Metastatic Liver Carcinoma in the Lung (tissue), 2 donors: ENCODE measurements around the gene SNX10.

- PRO-cap, 2 experiments = peak in 2 of 2 experiments; most common plus-strand start chr7:26291919 (in 2); most common minus-strand start chr7:26291761 (in 1)
Observed at GRCh38 chr7:26291415-26292774, at the start of gene SNX10. Gene SNX10 (plus strand): TSS chr7:26291862.

- PRO-cap, 2 experiments = peak in 1 of 2 experiments; most common plus-strand start chr7:26367512 (in 1); most common minus-strand start chr7:26367273 (in 1)
Observed at GRCh38 chr7:26367087-26367846, 75.6 kb downstream of the SNX10 start.

DNA sequence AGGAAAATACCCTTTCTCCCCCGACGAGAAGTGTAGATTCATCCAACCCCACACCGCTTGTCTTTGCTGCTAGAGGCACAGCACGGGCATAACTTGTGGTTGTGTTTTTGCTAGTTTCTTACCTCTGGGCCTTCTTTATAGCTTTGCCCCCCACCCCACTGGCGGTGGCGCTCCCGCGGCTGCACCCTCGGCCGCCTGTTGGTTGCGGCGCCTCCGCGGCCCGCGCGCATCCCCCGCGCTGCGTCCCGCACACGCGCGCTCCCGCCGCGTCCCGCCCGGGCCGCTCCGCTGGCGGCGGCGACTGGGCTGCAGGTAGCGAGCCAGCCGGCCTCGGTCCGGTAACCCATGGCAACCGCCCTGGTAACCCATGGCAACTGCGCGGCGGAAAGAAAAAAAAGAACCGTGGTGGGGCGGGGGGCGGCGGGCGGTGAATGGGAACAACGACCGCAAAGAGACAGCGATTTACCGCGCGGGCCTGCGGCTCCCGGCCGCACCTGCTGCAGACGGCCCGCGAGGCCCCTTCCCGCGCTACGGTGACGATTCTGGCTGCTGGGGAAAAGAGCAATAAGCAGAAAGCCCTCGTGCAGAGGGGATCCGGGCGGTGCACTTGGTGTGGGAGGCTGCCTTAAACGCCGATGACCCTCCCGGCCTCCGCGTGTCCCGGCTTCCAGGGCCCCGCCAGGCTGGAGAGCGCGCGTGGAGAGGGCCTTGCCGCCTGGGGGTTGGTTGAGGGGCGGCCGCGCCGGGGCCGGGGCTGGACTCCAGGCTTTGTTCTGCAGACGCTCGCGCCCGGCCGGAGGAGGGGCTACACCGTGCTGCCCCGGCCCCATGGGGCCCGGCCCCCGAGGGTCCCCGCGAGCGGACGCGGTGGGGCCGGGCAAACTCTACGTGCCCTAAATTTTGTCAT lies 84.6 kb downstream of the SNX10 start:
- PRO-cap, 2 experiments = no peak in any of the 2 experiments

DNA sequence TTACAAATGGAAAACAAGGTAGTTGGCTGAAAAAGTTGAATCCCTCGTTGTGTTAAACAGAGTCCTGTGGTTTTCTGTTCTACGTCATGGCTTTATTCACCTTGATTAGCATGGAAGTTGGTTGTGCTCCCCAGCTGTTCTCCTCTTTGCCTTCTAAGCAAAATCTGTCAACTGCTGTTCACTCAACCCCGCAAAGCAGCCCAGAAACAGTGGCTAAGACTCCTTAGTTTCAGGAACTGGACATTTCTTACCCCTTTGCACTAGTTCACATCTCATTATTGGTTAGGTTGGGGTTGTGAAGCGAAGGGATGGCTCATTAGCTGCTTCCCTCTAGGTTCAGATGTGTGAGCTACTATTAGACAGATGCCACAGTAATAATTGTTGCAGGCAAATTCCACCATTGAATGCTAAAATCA lies 129.1 kb downstream of the SNX10 start:
- PRO-cap, 2 experiments = no peak in any of the 2 experiments

DNA sequence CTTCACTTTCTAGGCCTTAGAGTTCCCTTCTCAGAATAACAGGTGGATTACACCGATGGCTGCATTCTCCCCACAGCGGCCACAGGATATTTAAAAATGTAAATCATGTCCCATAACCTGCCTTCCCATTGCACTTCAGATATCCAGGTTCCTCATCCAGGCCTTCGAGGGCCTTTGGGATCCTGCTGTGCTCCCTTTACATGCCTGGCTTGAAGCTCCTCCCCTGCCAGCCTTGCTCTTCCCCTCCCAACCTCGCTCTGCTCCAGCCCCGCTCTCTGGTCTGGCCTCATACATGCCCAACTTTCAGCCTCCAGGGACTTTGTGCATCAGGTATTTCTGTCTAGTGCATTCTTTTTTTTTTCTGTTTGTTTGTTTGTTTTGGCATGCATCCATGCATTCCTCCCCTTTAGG lies 160.3 kb downstream of the SNX10 start:
- PRO-cap, 2 experiments = no peak in any of the 2 experiments

DNA sequence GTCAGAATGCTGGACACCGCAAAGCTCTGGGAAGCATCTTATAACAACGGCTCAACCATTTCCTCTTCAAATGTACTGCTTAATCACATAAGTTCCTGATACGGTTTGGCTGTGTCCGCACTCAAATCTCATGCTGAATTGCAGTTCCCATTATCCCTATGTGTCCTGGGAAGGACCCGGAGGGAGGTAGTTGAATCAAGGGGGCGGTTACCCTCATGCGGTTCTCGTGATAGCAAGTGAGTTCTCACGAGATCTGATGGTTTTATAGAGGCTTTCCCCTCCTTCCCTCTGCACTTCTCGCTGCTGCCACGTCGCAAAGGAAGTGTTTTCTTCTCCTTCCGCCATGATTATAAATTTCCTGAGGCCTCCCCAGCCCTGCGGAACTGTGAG lies 226.3 kb downstream of the SKAP2 start:
- PRO-cap, 2 experiments = no peak in any of the 2 experiments

DNA sequence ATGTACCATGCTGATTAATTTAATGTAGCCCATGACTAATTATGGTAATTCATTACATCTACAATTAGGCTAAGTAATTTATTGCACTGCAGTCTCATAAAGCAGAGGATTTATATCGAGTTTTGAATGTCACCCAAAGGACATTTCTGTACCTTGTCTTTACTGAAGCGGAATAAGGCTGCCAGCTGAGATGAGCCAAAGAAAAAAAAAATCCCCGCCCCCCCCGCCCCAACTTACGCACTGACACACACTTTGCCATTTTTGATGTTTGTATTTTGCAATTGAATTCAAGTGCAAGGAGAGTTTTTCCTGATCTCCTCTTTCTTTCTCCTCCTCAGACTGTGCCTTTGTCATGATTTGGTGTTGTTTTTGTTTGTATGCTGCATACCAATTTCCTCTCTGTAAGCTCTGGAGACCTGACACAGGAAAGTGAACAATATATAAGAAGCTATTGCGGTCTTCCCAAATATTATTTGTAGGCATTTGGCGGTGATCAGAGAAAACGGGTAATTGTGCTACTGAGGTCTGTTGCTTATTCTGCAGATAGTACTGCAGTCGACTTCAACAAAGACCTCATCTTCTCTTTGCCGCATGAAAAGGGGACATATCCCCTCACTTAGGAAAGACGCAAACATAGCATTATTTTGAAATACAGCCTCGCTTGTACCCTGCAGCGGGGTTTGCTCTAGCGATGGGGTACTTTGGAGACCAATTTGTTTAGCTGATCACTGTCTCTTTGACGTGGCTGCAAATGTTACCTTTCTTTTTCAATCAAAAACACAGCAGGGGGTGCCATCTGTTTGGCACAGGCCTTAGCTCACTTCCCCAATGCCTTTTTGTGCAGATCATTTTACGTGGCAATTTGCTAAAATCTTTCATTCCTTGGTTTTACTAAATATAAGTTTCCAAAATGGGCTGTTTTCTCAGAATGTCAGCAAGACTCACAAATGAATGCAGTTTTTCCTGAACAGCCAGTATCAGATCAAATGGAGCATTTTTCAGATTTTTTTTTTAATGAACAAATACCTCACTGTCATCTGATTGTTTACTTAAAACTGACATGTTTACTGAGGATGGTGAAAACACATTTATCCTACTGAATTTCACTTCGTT lies 206.5 kb downstream of the SKAP2 start:
- PRO-cap, 2 experiments = no peak in any of the 2 experiments

- PRO-cap, 2 experiments = no peak in any of the 2 experiments
Observed at GRCh38 chr7:27087801-27088651, 7.8 kb downstream of the HOXA1 start.

GRCh38 chr7:27097892-27098252 lies 2.1 kb upstream of the HOXA1 start:
- PRO-cap, 2 experiments = no peak in any of the 2 experiments

GRCh38 chr7:27105845-27106222 lies 3.4 kb upstream of the HOXA2 start:
- PRO-cap, 2 experiments = no peak in any of the 2 experiments

DNA sequence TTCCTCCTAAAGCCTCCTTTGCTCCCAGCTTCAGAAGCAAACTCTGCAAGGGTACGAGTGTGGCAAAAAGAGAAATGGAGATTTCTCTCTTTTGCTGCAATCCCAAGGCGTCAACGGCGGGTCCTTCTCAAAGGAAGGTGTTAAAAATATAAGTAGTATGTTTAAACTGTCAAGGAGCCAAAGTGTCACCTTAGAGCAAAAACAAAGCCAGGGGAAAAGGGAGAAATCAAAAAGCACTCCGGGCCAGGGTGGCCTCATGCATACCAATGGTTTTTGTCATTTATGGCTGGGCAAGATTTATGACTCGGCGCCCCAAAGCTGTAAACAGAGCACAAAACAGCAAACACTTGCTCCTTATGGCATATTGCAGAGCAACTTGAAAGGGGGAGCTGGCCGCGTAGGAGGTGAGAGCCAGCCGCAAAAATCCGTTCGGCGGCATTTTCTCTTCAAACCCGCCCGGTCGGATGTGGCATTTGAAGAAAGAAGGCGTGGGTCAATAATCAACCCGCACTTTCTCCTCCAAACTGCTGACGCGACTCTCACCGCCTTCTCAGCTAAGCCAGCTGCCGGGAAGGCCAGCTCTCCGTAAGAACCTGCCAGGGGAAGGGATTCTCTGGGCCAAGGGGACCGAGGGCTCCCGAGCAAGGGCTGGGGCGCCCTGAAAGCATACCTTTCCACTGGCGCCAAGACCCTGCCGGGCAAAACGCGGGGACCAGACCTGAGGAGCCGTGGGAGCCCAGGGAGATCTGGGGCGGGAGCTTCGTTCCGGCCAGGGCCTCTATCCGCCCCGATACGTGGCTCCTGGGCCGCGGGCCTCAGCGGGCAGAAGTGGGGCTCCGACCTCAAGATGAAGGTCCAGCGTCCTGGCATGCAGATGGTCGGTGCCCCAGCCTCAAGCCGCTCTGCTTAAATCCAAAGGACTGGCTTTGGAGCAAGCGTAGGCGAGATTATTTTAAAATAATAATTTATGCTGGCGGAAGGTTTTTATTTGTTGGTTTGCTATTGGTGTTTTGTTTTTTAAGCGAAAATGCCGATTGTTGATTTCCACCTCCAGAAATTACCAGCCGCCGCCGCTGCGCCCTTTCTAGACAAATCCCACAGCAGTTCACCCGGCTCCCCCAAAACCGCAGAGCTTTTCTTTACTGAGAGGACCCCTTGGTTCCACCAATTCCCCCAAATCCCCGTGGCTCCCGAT lies 12.9 kb upstream of the HOXA2 start:
- PRO-cap, 2 experiments = peak in 1 of 2 experiments; most common plus-strand start position 469 of the sequence (in 1); most common minus-strand start position 468 of the sequence (in 1)

DNA sequence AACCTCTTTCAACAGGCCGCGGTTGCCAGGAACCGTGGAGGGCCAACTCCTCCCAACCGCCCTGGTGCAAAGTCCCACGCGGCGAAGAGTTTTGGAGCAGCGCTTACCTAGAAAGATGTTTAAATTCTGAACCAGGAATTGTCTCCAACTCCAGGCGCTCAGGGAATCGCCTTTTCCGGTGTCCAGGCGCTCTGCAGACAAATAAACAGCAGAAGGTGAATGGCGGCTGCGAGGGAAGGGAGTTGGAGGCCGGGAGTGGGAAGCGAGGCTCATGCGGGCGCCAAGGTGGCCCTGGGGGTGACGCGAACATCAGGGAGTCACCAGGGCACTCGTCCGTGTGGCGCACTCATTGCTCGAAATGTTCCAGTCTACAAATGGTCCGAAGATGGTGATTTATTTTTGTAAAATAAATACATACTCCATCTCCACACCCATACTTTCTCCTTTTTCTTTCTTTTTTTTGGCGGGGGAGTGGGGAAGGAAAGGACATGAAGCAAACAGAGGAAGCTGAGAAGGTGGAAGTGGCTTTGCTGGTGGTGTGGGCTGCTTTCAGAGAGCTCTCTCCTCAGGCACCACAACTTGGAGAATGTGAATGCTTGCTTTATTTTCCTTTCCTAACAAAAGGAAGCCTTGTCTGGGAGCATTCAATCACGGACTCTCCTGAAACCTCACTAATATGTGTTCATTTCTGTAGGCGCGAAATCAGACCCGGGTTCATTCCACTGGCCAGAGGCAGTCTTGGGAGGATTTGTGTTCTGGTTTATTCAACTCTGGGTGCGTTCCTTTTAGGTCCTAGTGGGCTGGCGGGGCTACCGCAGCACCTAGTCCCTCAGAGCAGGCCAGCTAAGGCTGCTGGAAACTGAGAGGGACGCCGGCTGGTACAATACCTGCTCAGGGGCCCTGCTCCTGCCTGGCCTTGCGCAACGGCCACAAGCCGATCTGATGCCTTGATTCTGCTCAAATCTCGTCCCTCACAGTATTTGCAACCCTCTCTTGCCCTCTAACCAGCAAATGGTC lies 7.8 kb downstream of the HOXA4 start:
- PRO-cap, 2 experiments = no peak in any of the 2 experiments

DNA sequence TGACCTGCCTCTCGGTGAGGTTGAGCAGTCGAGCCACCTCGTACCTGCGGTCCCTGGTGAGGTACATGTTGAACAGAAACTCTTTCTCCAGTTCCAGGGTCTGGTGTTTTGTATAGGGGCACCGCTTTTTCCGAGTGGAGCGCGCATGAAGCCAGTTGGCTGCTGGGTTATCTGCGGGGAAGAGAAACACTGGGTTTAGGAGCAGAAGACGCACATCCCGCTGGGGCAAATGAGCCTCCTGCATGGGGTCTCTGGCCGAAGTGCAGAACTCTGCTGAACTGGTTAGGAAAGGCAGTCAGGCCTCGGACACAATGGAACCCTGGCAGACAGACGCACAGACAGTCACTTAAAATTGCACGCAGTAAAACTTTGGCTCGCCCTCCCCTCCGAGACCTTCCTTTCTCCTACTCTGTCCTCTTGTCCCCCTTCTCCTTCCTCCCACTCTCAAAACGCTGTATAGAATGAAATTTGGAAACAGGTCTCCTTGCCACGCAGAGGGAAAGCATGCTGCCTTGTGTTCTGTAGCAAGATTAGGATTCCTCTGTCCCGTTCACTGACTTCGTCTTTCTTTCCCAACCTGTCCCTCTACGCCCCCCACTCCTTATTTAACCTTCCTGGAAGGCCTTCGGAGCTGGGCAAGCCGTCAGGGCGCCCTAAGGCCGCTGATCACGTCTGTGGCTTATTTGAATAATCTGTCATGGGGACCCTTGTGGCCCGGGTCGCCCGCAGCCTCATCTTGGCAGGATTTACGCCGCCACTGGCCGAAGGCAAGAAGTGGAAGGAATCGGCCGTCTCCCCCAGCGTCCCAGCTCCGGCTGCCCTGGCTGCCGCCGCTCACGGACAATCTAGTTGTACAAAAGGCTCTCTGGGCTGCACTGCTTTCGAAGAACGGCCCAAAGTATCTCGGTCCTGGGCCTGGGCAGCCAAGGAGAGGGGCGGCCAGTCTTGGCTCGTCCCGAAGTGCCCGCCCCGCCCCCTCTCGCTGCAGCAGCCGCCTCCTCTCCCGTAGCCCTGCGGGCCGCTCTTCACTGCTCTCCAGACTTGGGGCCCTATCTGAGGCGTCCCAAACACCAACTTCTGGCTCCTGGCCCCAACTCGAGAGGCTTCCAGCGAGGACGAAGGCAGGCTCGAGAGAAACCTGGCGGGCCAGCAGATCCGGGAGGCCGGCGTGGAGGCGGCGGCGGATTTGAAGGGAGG lies 1.3 kb downstream of the HOXA9 start:
- PRO-cap, 2 experiments = no peak in any of the 2 experiments

DNA sequence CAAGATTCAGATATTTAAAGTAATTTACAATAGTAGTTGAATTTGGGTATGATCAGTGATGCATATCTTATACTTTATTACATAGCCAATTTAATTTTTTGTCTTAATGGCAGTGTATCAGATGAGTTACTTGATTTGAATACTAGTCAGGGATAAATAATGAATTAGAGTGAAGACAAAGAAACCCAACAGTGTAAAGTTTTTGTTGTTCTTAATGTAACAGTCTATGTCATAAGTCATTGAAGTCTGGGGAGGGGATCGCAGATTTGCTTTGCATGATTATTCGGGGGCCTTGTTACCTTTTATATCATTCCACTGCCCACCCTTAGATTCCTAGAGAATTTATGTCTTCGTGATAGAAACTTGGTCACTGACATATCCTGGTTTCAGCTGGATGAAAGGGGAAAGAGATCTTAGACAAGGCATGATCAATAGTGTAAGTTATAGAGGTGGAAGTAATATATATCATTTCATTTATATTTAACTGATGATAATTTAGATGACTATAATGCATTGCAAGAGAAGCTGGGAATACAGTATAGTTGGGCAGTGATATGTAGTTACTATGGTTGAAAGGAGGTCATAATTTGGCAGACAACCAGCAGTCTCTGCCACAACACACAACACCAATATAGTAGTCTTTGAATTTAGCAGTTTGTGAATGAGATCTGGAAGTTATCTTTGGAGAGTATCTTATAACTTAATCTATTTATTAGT lies 39.7 kb downstream of the TAX1BP1 start:
- PRO-cap, 2 experiments = no peak in any of the 2 experiments

DNA sequence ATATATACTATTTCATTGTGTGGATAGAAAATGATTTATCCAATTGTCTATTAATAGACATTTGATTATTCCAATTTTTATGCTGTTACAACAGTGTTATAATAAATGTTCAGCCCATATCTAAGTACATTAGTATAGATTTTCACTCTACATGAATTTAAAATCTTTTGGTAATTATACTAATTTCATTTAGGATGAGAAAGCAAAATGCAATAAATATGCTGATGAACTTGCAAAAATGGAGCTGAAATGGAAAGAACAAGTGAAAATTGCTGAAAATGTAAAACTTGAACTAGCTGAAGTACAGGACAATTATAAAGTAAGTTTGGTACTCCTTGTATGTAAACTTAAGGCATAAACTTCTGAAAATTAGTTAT lies 59.8 kb downstream of the TAX1BP1 start:
- PRO-cap, 2 experiments = no peak in any of the 2 experiments

- PRO-cap, 2 experiments = no peak in any of the 2 experiments
Observed at GRCh38 chr7:27897257-27897818, 157.4 kb downstream of the TAX1BP1 start.

DNA sequence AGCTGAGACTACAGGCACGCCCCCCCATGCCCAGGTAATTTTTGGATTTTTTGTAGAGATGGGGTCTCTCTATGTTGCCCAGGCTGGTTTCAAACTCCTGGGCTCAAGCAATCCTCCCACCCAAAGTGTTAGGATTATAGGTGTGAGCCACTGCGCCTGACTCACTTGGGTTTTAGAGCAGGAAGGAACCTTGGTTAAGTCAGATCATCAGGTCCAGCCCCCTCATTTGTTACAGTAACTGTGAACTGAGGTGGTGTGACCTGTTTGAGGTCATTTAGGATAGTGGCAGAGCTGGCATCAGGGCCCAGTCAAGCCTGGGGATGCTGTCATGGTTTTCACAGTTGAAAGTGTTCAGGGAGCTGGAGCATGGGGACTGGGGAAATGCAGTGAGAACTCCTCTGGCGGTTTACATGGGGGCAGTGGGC lies 159.6 kb downstream of the TAX1BP1 start:
- PRO-cap, 2 experiments = no peak in any of the 2 experiments

- PRO-cap, 2 experiments = no peak in any of the 2 experiments
Observed at GRCh38 chr7:27940076-27940827, 200.3 kb downstream of the TAX1BP1 start.

DNA sequence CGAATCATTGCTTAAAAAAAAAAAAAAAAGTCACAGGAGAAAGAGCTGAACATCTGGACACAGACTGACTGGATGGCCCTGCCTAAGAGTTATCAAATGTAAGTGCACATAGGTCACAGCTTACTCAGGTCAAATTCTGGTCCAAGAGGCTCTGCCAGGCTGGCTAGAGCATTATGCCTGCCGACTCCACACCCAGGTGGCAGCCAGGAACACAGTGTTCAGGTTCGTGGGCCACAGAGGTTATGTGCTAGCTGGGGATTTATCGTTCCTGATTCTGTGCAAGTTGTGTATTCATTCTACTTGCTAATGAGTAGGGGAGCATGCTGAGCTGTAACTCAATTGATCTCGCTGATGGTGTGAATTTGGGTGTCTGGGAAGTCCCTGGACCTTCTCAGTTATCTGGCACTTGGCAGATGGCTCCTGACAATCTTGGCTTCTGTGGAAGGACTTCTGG lies 175.2 kb downstream of the JAZF1 start:
- PRO-cap, 2 experiments = no peak in any of the 2 experiments

DNA sequence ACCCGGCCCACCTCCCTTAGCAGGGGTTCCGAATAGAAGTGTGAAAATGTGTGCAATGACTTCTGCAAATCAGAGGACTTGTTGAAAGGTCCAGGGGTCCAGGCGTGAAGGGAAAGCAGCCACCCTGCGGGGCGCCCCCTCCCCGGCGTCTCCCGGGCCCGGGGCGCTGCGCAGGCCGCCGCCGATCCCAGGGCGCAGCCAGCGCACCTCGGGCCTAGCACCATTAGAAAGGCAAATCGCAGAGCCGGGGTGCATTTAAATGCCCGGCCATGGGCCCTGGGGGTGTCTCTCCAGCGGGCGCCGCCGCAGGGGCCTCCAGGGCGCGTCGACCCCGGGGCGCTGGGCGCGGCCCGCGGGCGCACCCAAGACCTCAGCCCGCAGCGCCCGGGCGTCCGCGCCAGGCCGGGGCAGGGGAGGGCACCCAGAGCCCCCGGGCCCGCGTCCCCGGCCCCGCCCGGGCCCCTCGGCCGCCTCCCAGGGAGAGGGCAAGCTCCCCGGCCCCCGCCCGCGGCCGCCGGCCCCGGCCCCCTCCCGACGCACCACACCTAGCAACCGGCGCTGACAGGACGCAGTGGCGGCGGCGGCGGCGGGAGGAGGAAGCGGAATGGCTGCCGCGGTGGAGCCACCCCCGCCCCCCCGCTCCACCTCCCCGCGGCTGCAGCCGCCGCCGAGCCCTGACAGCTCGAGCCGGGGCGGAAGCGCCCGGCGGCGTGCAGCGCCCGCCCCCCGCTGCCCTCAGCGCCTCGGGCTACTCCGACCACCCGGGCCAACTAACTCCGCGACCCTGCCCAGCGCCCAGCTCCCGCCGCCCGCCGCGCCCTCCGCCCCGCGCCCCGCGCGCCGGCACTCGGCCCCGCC lies 1.1 kb downstream of the JAZF1 start:
- PRO-cap, 2 experiments = peak in 2 of 2 experiments; most common plus-strand start position 571 of the sequence (in 1); most common minus-strand start position 606 of the sequence (in 2)